ENCODE measurements around a stretch of chr6.

DNA sequence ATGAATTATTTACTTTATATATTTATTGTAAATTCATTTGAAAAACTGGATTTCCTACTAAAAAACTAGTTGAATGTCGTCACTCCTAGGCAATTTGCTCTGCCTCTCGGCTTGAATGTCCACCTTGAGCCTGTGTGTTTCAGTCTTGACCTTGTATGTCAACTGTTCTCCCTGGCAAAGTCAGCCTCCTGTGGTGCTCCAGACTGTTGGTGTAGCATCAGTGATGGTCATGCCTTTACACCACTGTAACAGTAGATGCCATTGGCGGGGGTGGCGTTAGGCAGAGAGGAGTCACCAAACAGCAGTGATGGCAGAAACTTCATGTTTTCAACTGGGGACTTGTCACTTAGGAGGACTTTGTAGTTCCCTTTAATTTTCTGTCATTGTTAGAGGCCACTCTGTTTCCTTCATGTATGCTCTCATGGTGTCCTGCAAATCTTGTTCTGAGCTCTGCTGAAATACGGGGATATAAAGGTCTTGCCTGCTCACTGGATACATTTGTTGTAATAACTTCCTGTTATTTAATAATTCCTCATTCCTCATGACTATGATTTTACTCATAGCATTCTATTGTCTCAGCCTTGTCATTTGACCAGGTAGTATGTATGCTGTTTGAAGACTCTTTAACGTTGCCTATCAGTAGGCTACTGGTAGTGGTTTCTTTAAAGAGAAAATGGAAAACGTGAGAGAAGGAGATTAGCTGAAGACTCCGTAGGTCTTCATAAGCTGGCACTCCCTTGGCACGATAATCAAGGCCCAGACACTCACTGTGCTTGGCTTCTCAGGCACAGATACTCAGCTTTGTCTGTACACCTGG is 4.6 kb downstream of the MAP3K4 start:
- RRBS, result no CpG with 5 or more reads among the region's 9 CpGs

- RRBS, result no CpG with 5 or more reads among the region's 4 CpGs
Measured at GRCh38 chr6:162670136-162670837, 57.3 kb downstream of the PRKN start.

DNA sequence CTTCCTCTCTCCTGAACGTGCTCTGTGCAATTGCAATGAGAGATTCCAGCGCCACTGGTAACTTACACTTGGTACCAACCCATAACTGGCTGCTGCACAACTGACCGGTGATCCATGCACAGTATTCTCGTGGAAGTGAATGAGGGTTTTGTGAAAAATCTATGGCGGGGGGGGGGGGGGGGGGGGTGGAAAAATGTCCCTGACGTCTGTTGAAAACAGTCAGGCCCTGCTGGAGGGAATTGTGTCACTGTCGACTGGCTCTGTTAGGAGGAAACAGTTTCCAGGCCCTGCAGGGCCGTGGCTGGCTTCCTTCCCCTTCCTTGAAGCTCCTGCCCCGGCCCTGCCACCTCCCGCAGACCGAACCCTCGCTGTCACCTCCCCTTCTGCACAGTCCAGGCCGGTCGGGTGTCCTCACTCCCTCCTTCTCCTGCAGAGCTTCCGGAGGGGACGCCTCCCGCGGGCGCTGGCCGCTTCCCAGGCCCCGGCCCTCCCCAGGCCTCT is 265.7 kb upstream of the QKI start:
- RRBS, result 23% methylated on average over 12 of the region's 21 CpGs

- RRBS, result no CpG with 5 or more reads among the region's 11 CpGs
Measured at GRCh38 chr6:163334363-163334862, 80.1 kb upstream of the QKI start.

DNA sequence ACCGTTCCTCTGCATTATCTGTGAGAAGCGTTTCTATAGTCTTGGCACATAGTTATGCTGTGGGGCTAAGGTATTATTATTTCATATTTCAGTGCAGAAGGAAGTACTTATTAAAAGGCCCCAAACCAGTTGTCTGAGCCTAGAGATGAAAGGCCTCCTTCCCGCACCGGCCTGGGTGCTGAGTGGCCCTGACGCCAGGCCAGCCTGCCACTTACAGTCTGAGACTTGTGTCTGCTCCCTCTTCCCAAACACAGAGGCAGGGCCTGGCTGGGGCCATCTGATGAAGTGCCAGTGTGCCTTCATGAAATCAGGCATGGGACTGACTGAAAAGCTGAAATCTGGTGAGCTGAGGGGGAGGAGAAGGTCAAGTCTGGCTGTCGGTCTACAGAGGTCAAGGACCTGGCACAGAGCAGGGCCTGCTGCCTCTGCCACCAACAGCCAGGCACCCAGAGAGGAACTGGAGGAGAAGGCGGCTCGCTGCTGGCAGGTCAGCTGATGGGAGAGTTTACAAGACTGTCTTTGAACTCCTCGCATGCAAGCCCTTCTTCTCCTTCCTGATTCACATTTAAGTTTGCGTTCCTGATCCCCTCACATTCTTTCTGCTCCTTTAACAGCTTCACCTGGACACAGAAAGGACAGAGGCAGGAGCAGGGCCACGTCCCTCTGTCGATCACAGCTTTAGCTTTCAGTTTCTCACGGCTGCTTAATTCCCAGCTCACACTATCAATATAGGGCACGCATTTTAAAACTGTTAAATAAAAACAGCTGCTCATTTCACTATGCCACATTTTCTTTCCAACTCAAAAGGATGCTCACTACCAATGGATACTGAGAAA is 8.7 kb upstream of the QKI start:
- RRBS, result no CpG with 5 or more reads among the region's 14 CpGs

DNA sequence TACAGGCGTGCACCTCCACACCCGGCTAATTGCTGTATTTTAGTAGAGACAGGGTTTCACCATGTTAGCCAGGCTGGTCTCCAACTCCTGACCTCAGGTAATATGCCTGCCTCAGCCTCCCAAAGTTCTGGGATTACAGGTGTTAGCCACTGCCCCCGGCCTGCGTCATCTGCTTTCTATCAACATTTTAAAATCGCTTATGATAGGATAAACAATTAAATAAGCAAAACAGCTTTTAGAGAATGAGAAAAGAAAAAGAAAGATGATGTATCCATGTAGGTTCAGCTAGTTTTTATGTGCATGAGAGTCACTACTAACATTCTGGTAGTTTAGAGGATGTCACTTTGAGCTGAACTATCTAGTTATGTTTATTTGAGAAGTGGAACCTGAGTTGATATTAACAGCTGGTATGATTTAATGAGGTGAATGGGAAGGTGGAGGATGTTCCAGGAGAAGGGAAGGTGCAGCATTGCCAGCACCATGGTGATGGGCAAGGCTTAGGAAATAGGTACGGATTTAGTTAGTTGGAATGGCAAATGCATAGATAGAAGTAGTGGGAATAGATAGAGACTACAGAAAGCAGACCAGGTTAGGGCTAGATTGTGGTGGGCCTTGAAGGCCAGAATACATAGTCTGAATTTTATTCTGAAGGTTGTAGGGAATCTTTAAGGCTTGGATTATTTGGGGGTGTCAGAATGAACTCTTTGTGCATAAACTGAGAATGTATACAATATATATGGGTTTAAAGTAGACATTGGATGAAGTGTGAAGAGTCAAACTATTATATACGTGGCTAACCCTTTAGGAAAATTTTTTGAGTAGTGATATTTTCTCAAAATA is 10.5 kb downstream of the QKI start:
- RRBS, result no CpG with 5 or more reads among the region's 7 CpGs

DNA sequence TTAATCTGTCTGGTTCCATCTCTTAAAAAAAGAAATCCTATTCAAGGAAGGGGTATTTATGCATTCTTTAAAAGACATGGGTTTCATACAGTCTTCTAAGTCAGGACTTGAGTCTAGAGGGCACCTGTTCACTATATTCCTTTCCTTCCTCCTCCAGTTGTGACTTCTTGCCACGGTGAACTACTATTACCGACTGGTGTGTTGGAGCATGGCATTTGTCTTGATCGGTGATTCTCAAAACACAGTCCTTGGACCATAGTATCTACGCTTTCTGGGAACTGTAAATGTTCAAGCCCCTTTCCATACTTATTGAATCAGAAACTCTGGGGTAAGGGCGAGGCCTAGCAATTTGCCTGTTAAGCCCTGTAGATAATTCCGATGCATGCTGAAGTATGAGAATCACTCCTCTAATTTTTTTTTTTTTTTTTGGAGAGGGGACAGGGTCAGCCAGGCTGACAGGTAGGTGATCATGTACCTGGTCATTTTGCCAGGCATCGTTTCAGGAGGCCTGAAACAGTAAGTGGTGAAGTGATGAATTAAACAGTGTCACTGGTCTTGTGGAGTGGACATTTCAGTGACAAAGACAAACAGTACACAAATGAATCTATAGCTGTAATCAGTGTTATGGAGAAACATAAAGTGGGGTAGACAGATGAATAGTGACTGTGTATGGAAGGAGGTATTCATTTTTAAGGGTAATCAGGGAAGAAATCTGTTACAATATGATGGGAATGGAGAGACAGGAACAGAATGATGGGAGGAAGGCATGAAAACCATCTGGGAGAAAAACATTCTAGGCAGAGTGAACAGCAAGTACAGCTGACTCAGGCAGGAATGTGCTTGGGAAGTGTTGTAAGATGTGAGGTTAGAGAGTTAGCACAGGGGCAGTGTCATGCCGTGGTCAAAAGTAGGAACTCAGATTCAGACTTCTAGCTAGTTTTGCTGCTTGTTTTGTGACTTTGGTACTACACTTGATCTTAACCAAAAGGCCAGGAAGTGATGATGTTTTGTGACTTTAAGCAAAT is 43.0 kb downstream of the QKI start:
- RRBS, result no CpG with 5 or more reads among the region's 8 CpGs

GRCh38 chr6:163578366-163579451 is 164.2 kb downstream of the QKI start:
- RRBS, result no CpG with 5 or more reads among the region's 16 CpGs

DNA sequence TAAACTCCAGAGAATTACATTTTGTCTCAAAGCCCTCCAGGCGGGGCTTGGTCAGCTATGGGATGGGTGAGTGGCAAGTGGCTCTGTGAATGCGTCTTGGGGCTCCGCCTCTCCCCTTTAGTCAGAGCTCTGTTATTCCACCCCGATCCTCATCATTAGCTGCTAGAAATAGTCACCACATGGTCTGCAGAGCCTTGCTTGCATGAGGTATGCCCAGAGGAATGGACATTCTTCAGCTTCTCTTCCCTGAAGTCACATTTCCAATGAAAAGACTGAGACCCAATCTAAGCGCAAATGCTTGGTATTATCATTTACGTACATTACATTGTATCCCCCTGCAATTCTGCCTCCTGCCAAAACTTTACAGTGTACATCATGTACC is 540.7 kb downstream of the QKI start:
- RRBS, result no CpG with 5 or more reads among the region's 6 CpGs

GRCh38 chr6:163962537-163963180 is 548.1 kb downstream of the QKI start:
- RRBS, result no CpG with 5 or more reads among the region's 16 CpGs

DNA sequence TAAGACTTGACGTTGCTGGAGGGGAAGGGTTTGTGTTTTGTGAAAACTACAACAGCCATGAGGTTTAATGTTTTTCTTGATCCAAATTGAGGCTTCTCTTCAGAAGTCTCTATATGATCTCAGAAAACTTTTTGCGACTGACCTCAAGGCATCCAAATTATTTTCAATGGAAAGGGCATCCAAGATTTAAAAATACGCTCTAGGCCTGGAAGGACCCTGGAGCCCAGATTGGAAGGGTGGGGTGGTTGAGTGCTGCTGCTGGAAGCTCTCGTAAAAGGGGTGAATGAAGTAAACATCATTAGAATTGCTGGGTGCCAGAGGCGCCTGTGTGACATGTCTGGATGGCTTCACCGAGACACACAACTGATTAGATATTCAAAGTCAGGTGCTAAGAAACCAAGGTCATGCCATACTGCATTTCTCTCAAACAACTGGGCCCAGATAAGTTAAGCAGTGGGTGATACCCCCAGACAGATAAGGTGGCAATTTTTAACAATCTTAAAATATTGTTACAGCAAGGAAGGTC is 550.9 kb downstream of the QKI start:
- RRBS, result no CpG with 5 or more reads among the region's 6 CpGs

GRCh38 chr6:164039928-164040465 is 625.5 kb downstream of the QKI start:
- RRBS, result no CpG with 5 or more reads among the region's 21 CpGs

DNA sequence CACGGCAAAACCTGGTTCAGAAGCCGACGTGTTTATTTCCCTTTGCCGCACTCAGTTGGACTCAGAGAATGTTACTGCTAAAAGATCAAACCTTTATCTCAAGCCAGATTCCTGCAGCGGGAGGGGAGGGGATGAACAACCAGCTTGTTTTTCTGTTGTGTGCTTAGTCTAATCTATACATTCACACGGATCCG is 690.9 kb downstream of the QKI start:
- RRBS, result no CpG with 5 or more reads among the region's 7 CpGs

DNA sequence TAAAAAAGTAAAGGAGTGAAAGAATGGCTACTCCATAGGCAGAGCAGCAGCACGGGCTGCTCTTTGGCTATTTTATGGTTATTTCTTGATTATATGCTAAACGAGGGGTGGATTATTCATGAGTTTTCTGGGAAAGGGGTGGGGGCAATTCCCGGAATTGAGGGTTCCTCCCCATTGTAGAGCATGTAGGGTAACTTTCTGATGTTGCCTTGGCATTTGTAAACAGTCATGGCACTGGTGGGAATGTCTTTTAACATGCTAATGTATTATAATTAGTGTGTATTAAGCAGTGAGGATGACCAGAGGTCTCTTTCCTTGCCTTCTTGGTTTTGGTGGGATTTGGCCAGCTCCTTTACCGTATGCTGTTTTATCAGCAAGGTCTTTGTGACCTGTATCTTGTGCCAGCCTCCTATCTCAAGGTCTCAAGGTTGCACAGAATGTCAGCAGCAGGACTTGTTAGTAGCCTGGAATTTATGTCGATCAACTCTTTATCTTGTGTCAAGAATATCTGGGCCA is 931.4 kb downstream of the QKI start:
- RRBS, result no CpG with 5 or more reads among the region's 5 CpGs

GRCh38 chr6:164893793-164894147 is 415.6 kb downstream of the C6orf118 start:
- RRBS, result no CpG with 5 or more reads among the region's 2 CpGs

- RRBS, result 6% methylated on average over 17 of the region's 50 CpGs
Measured at GRCh38 chr6:165804270-165804949, 141.4 kb upstream of the PDE10A start.

DNA sequence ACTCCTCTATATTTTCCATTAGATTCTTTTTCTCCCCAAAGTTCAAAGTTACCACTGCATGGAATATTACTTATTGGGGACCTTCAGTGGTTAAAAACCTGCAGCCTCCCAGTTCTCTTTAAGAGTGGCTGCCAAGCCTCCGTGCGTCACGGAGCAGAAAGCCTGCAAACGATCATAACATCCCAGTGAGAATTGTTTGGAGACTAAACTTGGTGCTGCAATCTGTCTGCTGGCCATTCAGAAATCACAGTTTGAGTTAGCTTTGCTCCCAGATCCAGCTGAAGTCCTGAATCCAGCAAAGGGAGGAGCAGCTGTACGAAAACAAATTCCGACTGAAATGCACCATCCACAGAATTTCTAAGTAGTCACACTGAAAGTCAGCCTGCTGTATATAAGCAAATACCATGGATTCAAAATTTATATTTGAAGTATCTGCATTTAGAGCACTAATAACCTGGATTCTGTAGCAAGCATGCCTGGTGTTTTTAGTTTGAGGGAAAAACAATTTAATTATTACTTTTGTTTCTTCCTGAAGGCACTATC is 213.6 kb upstream of the PDE10A start:
- RRBS, result no CpG with 5 or more reads among the region's 6 CpGs

- RRBS, result 11% methylated on average over 7 of the region's 30 CpGs
Measured at GRCh38 chr6:166005150-166005942, 162.3 kb downstream of the TBXT start.

DNA sequence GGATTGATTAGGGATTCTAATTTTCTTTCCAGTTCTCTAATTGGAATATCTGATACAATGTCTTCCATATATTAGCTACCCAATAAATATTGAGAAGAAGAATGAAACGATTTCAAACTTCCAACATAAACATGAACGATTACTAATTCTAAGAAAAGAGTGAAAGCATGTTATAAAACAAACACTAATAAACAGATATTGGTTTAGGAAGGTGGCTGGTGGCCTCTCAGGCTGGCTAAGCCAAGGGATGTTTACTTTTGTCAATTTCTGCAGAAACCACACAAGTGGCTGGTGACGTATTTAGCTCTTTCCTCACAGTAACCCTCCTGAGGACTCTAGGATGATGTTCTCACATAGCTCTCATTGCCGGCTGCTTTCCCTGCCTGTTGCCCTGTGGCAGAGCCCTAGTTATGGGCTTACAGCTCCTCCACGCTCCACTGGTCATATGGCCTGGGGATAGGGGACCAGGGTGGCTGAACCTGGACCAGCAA is 14.2 kb downstream of the RAMACL start:
- RRBS, result no CpG with 5 or more reads among the region's 5 CpGs